Islet of Langerhans (tissue), 1 donor: Measurements from ENCODE around the gene NLGN4Y.

DNA sequence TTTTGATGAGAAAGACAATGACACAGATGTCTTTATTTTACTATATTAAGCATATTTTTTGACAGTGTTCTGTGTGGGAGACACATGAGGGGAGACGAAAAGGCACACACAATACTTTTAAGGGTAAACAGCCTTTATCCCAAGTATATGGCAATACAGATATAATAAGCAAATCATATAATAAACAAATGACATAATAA, 311.0 kb downstream of the PCDH11Y start:
- RRBS, result no CpG with 5 or more reads among the region's 1 CpG

- RRBS, result 83% methylated on average over 5 of the region's 16 CpGs
These were observed 507.3 kb downstream of the TSPY10 start for GRCh38 chrY:10034964-10035472.

DNA sequence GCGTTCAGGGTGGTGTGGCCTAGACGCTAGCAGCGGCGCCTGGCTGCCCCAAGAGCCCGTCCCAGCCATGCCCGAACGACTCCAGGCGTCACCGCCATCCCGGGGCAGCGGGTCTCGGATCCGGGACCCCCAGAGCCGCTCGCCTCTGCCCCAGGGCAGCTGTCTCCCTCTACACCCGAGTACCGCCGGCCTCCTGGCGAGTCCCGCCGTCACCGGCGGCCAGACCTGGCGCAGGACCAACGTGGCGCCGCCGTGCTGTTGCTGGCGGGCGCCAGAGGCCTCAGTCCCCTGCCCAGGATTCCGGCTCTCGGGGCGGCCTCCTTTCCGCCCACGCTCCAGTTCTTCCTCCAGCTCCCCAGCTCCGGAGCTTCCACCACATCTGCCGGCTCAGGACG, 565.3 kb downstream of the TSPY10 start:
- RRBS, result 52% methylated on average over 10 of the region's 38 CpGs

- RRBS, result no CpG with 5 or more reads among the region's 51 CpGs
These were observed 638 bp downstream of the UTY start for GRCh38 chrY:13478923-13479867.

- RRBS, result 8% methylated on average over 17 of the region's 87 CpGs
These were observed at the start of gene NLGN4Y for GRCh38 chrY:14524077-14525412. TSS of gene NLGN4Y (plus strand) at chrY:14524529.